ENCODE data around the genes ATP10B and GABRA1.

GRCh38 chr5:160851781-160852462 is at the start of gene ATP10B:
TSS of gene ATP10B (minus strand) at chr5:160852211.
- RRBS, 2 experiments, result no CpG with 5 or more reads among the region's 8 CpGs

DNA sequence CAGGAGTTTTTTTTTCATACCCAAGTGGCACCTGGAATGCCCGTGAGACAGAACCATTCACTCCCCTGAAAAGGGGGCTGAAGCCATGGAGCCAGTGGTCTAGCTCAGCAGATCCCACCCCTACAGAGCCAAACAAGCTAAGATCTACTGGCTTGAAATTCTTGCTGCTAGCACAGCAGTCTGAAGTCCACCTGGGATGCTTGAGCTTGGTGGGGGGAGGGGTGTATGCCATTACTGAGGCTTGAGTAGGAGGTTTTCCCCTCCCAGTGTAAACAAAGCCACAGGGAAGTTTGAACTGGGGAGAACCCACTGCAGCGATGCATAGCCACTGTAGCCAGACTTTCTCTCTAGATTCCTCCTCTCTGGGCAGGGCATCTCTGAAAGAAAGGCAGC is 41.1 kb upstream of the ATP10B start:
- RRBS, 2 experiments, result no CpG with 5 or more reads among the region's 2 CpGs

GRCh38 chr5:161847840-161848761 is at the start of gene GABRA1:
TSS of gene GABRA1 (plus strand) at chr5:161848120.
- RRBS, 2 experiments, result 36 to 49% methylated on average over 7 of the region's 32 CpGs

GRCh38 chr5:163436833-163437441 is 458 bp upstream of the CCNG1 start:
- RRBS, 2 experiments, result 4 to 5% methylated on average over 2 of the region's 12 CpGs

DNA sequence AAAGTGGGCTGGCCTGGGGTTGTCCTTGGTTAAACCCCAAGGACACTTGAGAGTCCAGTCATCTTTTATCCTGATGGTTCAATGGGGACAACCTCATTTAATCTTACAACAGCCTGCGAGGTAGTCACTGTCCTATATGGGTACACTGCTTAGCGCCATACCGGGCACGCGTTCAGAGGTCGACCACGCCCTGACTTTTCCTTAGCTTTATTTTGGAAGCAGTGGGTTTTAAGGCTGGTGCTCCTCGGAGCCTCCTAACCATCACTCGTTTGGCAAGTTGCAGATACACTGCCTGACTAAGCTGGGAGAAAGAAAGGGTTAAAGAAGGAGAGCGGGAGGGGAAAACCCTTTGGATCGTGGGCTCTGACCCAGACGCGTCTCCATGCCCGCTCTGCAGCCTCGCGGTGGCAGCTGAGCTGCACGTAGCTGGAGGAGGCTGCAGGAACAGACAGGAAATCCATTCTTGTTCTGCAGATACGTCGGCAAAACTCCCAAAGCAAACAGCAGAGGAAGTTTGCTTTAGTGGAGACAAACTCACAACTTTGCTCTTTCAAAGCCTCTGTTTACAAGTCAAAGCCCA is 60.3 kb downstream of the MAT2B start:
- RRBS, 2 experiments, result no CpG with 5 or more reads among the region's 19 CpGs

DNA sequence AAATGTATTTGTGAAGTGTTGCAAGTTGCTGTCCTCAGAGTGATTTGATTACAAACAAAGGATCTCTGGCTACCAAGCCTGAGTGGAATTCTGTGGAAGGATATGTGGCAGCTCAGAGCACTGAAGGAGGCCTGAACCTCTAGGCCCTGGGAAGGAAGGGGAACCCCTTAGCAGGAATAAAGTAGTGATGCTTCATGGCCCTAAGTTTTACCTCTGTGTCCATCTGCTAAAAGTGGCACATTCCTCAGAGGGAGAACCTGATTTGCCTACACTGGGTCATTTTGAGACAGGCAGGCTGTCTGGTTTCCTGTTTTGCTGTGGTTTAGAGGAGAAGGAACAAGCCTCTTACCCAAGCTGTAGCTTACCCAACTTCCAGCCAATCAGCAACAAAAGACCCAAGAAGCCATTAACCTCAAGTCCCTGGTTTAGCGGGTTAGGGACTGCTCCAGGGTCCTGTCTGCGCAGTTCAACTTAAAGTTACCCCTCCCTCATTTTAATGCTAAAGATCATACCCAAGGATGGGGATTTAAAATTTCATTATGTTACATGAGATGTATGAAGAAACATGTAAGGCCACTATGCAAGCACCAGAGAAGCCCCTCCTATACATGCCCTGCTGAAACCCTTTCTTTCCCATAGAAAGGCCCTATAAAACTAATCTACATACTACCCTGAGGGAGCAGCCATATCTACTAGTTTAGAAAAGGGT is 411.0 kb downstream of the MAT2B start:
- RRBS, 2 experiments, result no CpG with 5 or more reads among the region's 2 CpGs

DNA sequence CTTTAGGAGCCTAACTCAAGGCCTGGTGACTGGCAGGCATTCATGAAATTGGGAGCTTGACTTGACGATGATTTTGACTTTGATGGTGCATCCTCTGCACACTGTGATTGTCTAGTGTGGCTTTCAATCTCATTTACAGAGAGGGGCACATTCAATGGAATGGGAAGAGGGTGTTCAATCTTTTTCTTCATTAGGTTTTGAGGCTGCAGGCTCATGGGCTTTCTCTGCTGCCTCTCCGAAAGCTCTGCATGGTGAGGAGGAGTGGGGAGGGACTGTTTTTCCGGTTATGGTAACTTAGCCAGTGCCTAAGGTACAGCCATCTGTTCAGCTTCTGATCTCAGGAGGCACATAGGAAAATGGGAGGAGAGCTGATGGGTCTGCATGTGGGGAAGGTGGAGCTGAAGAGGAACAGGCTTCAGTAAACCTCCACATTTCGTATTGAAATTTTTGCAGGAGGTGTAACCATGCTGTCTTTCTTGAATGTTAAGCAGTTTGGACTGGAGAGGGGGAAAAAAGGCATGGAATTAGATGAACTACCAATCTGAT is 292.2 kb downstream of the TENM2 start:
- RRBS, 2 experiments, result no CpG with 5 or more reads among the region's 4 CpGs

DNA sequence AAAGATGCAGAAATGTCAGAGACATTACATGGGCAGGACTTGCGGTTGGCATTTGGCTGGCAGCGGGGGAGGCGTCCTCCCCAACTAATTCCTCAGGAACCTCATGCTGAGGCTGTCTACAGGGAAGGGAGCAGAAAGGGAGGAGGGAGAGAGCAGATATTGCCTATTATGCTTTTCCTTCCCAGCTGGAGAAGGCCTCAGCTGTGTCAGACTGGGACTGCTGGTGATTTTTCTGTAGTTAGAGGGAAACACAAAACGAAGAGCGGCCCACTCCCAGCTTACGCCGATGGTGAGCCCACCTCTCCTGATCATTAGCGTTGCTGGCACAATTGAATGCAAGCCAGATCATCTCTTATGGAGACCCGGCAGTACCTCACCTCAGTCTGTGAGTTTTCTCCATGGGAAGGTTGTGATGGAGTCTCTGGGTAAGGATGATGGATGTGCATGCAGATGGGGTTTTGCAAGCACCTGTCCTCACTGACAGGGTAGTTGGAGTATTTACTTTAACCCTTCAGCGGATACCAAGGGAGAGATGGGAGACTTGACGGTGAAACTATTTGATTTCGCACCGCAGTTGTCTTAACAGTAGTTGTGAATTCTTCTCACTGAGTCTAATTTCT is 536.6 kb upstream of the WWC1 start:
- RRBS, 2 experiments, result no CpG with 5 or more reads among the region's 13 CpGs

- RRBS, 2 experiments, result no CpG with 5 or more reads among the region's 3 CpGs
Observed at GRCh38 chr5:167819376-167819739, 472.1 kb upstream of the WWC1 start.

DNA sequence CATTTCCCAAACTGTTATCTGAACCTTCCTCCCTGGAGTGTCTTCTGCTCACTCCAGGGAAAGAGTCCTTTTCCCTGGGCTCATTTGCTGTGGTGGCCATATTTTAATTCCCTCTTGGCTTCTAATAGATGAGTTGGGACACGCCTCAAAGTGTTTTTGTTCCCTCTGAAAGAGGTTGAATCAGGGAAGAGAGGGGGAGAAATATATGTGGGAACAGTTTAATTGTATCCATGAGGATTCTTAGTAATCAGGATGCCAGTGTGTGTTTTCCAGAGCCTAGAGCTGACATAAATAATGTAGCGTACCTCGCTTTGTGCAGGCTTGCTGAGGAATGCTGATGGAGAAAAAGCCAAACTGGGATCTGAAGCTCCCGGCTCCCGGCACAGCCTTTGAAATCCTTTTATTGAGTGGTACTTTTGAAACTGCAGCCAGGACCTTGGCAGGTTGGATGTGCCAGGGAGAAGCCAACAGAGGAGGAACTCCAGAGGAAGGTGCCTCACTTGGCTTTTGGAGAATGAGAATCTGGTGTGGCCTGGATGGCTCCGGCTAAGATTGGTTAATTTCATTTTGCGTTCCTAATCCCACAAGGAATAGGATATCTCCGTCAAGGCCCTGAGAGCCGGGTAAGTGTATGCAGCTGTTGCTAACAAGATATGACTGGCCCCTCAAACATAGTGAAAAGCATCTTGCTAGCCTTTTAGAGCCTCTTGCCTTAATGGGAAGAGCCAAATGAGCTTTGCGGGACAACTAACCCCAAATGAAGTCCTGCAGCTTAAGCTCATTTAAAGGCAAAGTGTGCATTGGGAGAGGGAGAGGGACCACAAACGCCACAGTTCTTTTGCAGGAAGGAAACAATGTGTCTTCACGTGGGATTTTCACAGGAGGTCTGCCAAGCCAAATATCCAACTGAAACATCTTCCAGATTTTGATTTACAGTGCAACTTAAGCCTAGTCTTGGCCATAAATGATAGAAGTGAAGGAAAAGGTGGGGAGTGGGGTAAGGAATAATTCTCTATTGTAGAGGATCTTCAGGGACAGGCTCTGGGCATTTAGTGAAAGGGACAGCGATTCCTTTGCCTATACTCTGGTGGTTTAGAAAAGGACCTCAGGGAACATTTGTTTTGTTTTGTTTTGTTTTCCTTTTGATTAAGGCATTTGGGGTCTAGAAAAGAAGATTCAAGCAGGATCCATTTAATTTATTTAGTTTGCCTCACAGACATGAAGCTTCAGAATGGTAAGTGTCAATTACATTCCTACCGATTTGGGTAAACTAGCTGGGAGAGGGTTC is 470.9 kb upstream of the WWC1 start:
- RRBS, 2 experiments, result 50 to 56% methylated on average over 2 of the region's 14 CpGs

DNA sequence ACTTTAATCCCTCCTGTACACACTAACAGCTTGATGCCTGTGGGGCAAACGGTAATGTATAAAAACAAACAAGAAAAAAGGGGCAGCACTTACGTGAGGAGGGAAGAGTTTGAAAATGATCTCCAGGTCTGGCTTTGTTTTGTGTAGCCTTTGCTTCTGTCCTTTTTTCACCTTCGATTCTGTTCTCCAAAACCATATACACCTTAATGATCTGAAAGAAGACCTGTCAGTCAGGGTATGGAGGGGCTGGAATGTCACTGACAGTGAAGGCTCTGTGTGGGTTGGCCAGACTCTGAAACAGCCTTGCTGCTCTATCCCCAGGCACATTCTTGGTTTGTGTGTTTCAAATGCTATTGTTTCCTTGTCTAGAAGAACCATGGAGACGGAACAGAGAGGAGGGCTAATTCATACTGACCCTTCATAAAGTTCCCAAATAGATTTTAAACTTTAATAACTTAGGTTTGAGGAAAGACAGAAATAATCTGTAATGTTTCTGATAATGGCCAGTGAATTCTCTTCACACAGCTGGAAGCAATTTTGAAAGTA is 338.1 kb upstream of the WWC1 start:
- RRBS, 2 experiments, result no CpG with 5 or more reads among the region's 4 CpGs

DNA sequence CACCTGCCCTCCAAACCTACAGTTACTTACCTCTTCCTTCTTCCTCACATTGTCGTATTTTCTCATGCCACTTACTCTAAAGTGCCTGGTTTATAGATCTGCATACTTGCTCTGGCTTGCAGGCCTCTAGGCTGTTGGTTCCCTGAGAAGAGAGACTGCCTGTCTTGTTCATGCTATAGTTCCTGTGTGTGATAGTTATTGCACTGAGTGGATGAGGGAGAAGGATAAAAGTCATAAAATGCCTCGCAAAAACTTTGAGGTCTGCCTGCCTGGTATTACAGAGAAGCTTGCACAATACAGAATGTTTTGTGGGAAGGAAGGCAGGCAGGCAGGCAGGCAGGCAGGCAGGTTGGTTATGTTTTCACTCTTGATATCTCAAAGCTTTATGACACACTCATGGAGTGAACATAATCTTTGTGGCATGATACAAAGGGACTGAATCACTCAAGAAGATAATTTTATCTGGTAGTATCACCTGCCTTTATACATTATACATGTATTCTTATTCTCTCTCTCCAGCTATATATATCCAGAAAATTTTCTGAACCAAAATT is 287.1 kb downstream of the SLIT3 start:
- RRBS, 2 experiments, result no CpG with 5 or more reads among the region's 2 CpGs

GRCh38 chr5:169020031-169020449 is 280.9 kb downstream of the SLIT3 start:
- RRBS, 2 experiments, result no CpG with 5 or more reads among the region's 4 CpGs

- RRBS, 2 experiments, result no CpG with 5 or more reads among the region's 5 CpGs
Observed at GRCh38 chr5:169593050-169593685, 9.6 kb downstream of the SPDL1 start.

GRCh38 chr5:169695528-169696525 is 58.8 kb downstream of the DOCK2 start:
- RRBS, 2 experiments, result no CpG with 5 or more reads among the region's 11 CpGs

DNA sequence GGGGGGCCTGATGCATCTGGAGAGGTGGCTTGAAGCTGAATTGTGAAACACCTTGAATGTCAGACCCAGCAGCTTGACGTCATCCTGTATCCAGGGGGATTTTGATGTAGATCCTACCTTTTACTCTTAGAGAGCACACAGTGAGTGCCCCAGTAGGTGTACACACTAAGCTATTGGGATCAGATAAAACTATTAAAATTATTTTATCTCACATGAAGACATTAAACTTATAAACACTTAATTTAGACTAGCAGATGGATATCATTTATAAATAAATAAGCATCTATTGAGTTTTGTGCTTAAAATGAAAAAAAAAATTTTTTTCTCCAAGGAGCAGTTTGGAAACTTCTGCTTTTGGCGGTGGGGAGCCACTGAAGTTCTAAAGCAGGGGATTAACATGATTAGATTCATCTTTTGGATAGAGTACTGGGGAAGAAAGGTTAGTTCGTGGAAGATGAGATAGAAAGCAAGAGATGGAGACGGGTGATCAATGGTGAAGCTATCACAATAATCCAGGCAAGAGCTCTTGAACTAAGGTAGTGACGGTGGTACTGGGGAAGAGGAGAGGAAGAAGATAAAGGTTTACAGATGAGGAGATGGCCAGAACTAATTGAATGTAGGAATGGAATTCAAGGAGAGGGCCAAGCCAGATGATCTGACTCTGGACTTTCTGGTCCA is 90.5 kb downstream of the DOCK2 start:
- RRBS, 2 experiments, result no CpG with 5 or more reads among the region's 5 CpGs

GRCh38 chr5:169855536-169856097 is 124.7 kb downstream of the INSYN2B start:
- RRBS, 2 experiments, result no CpG with 5 or more reads among the region's 2 CpGs

GRCh38 chr5:170281575-170282049 is 16.0 kb downstream of the LCP2 start:
- RRBS, 2 experiments, result no CpG with 5 or more reads among the region's 9 CpGs

DNA sequence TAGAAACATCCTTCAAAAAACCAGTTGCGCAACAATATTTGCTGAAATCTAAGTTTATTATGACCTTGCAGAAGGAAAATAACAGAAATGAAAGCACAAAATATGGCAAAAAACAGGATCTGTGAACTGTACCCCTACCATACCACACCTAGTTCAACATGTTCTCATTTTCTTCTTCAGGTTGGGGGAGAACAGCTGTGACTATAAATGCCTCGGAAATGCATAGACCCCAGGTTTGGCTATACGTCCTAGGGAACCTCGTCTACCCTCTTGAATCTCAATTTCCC is 1.4 kb downstream of the LCP2 start:
- RRBS, 2 experiments, result no CpG with 5 or more reads among the region's 4 CpGs

Data from Panc1 (cell line).